ENCODE data around the genes POTEM, POTEG, OR4K1, OR4K17, TTC5 and METTL17.

GRCh38 chr14:18967165-18967557 is at the start of gene POTEM:
POTEM (plus strand) TSS chr14:18967434.
- PRO-cap, result no peak
- RRBS, result no CpG with 5 or more reads among the region's 12 CpGs

DNA sequence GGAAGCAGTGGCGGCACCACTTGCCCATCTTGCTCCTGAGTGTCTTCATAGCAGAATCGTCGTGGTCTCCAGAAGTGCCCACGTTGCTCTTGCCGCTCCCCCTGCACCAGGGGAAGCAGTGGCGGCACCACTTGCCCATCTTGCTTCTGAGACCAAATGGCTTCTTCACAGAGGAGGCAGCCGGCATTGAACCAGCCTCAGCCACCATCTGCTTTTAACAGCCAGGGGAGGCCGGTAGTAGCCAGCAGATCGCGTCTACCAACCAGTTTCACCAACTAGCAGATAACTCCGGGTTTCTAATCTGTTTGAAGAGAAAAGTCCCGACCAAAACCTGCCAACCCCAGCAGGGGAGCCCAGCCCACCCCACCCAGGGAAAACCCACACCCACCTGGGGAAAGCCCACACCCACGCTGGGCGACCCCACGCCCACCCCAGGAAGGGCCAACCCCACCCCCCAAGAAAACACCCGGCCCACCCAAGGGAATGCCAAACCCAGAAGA is at the start of gene POTEG:
Gene POTEG, minus strand, starts transcription at position 260 of the 500 bp plus-strand sequence.
- PRO-cap, result no peak
- RRBS, result no CpG with 5 or more reads among the region's 16 CpGs

GRCh38 chr14:19930577-19931103 is at the start of gene OR4K1:
OR4K1 (plus strand) TSS chr14:19930917.
- PRO-cap, result no peak
- RRBS, result no CpG with 5 or more reads among the region's 4 CpGs

- PRO-cap, result no peak
- RRBS, result no CpG with 5 or more reads among the region's 4 CpGs
Measured at GRCh38 chr14:20110587-20110898, at the start of gene OR4K17. OR4K17 (plus strand) TSS chr14:20110739.

- PRO-cap, result no peak
- RRBS, result no CpG with 5 or more reads among the region's 1 CpG
Measured at GRCh38 chr14:20270707-20270990, 31.6 kb downstream of the OR11H4 start.

GRCh38 chr14:20305318-20306288 is at the start of gene TTC5:
TTC5 (minus strand) TSS chr14:20305951.
- PRO-cap, result bidirectional peak, plus-strand start at chr14:20305513, minus-strand start at chr14:20305299; bidirectional peak, plus-strand start at chr14:20305761, minus-strand start at chr14:20305764; unidirectional peak, minus-strand start at chr14:20305963
- RRBS, result no CpG with 5 or more reads among the region's 28 CpGs

DNA sequence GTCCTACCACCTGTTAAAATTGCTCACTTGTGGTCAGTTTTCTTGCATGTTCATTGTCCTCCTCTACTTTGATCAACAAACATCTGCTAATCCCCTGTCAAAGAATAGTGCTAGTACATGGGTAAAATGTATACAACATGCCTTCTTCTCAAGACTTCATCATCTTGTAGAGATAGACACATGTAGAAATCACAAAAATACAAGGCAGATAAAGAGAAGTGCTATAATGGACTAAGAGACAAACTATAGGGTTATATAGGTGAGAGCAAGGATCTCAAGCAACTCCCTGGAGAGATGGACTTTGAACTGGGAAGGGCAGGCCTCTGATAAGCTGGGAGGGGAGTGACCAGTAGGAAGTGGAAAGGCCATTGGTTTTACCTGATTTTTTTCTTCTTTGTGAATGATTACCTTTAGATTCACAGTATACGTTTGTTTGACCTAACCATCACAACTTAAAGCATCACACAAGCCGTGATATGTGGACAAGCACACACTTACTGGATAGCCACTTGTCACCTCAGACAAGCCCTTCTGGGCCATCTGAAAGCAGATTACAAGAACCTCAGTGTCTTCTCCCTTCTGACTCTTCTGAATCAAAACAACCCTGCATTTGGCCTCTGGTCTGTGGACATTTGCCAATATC is 5.2 kb upstream of the TEP1 start:
- PRO-cap, result no peak
- RRBS, result no CpG with 5 or more reads among the region's 2 CpGs

- PRO-cap, result bidirectional peak, plus-strand start at chr14:20470083, minus-strand start at chr14:20470013; bidirectional peak, plus-strand start at chr14:20470686, minus-strand start at chr14:20470675
- RRBS, result no CpG with 5 or more reads among the region's 14 CpGs
Measured at GRCh38 chr14:20469940-20471044, 1.1 kb downstream of the PNP start.

DNA sequence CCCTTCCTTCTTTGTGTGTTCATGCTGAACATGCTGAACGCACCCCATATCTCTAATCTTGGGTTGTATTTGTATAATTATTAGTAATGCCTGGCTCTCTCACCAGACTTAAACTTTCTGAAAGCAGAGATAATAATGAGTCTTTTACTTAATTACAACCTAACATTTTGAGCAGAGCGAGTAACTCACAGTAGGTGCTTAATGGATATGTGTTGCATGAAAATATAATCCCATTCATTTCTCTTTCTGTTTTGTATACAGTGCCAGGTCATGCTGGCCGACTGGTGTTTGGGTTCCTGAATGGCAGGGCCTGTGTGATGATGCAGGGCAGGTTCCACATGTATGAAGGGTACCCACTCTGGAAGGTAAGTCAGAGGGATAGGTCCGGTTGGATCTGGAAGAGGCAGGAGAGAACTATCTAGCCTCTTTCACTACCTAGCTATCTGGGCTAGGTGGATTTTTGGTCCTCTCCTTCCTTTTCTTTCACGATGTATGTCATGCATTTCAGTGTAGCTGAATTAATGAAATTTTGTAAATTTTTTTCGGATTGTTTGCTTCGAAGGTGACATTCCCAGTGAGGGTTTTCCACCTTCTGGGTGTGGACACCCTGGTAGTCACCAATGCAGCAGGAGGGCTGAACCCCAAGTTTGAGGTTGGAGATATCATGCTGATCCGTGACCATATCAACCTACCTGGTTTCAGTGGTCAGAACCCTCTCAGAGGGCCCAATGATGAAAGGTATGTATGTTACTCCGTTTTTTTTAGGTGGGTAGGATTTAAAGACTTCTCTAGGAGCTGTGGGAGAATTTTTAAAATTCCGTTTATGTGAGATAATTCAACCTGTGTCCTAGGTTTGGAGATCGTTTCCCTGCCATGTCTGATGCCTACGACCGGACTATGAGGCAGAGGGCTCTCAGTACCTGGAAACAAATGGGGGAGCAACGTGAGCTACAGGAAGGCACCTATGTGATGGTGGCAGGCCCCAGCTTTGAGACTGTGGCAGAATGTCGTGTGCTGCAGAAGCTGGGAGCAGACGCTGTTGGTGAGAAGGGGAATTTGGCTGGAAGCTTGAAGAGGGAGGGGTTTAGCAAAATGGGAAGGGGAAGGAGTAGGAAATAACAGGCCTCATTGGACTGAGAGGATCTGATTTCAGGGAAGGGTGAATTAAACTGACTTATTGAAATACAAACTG is 5.4 kb downstream of the PNP start:
- PRO-cap, result no peak
- RRBS, result no CpG with 5 or more reads among the region's 16 CpGs

DNA sequence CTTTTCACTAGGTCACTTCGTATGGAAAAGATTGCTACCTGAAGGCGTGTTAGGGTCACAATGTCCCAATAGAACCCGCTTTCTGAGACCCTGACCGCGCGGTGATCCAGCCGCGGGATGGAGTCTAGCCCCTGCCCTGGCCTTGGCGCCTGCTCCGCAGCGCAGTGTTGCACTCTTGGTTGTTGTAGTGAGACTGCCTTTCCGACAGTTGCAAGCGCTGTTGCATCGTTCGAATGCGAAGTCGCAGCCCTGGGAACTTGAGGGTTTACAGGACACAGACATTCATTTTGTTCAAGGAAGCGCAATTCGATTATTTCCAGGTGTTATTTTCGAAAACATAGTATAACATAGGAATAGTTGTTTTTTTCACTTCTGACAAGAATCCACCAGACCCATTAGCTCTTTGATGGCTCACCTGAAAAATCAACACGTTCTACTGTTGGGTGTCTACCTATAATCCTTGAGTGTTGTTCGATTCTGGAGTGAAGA is 8.1 kb downstream of the OR6S1 start:
- PRO-cap, result no peak
- RRBS, result no CpG with 5 or more reads among the region's 22 CpGs

- PRO-cap, result no peak
- RRBS, result no CpG with 5 or more reads among the region's 7 CpGs
Measured at GRCh38 chr14:20685042-20685485, 704 bp downstream of the RNASE4 start.

DNA sequence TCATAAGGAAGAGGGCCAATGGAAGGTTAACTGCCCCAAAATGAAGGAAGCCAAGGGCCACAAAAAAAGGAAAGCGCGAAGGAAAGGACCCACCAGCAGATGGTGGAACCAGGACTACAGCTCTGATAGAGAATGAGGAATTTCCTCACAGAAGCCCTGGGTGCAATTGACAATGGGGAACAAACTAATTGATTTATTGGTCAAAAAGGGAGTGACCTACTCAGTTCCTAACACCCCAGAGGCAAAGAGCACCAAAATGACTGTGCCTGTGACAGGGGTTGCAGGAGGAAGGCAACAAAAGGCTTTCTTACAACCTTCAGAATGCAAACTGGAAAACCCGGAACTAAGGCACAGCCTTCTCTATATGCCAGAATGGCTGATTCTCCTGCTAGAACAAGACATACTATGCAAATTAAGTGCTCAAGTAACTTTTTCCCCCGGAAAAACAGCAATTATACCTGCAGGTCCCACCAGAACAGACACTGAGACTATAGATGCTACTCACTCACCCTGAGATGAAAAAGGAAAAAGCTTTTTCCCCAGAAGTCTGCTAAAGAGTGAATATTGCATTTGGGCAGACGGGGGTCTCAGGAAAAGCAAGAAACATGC is 9.6 kb upstream of the EDDM3B start:
- PRO-cap, result no peak
- RRBS, result 19% methylated on average over 1 of the region's 5 CpGs

- PRO-cap, result no peak
- RRBS, result no CpG with 5 or more reads among the region's 6 CpGs
Measured at GRCh38 chr14:20798343-20798685, 4.3 kb downstream of the RNASE1 start.

DNA sequence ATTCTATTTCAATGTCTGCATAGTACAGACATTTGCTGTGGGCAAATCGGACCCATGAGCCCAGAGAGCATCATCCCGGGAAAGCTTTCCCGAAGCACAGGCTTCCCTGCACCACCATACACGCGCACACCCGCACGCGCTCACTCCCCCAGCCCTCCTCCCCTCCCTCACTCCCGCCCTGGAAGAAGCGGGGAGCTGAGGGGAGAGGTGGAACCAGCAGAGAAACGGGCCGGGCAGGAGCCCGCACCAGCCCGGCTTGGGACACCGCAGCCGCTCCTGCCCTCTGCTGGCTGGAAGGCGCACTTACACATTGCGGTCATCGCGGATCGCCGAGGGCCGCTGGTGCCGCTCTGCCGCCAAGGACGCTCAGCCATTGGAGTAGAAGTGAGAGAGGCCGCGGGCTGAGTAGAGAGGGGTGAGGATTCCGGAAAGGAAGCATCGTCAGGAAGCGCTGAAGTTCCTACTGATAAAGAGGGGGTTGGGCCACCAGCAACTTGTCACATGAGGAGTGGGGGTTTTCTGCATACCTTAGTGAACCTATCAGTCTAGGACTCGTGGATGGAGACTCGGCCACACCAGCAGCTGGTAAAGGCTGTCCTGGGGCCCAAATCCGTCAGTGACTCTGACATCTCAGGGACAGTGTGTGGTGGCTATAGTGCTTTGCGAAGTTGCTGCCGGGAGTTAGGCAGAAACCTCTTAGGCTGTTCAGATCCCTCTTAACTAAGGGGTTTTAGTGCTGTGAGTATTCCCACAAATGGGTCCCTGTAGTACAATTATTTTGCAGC is 16.2 kb downstream of the RNASE2 start:
- PRO-cap, result bidirectional peak, plus-strand start at position 310 of the sequence, minus-strand start at position 160 of the sequence
- RRBS, result no CpG with 5 or more reads among the region's 36 CpGs

GRCh38 chr14:20989380-20990755 is at the start of gene METTL17:
METTL17 (plus strand) TSS chr14:20989980.
- PRO-cap, result bidirectional peak, plus-strand start at chr14:20989980, minus-strand start at chr14:20989667; bidirectional peak, plus-strand start at chr14:20990381, minus-strand start at chr14:20990354; bidirectional peak, plus-strand start at chr14:20990460, minus-strand start at chr14:20990419
- RRBS, result 4% methylated on average over 1 of the region's 55 CpGs

DNA sequence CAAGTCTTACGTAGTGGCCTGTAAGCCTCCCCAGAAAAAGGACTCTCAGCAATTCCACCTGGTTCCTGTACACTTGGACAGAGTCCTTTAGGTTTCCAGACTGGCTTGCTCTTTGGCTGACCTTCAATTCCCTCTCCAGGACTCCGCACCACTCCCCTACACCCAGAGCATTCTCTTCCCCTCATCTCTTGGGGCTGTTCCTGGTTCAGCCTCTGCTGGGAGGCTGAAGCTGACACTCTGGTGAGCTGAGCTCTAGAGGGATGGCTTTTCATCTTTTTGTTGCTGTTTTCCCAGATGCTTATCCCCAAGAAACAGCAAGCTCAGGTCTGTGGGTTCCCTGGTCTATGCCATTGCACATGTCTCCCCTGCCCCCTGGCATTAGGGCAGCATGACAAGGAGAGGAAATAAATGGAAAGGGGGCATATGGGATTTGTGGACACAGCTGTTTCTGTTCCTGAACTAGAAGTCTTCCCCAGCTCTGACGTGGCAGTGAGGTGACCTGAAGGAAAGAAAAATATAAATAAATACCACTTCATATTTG is 1.3 kb downstream of the RNASE7 start:
- PRO-cap, result no peak
- RRBS, result no CpG with 5 or more reads among the region's 3 CpGs

GRCh38 chr14:21056573-21056907 is 1.1 kb upstream of the RNASE8 start:
- PRO-cap, result no peak
- RRBS, result no CpG with 5 or more reads among the region's 3 CpGs

- PRO-cap, result no peak
- RRBS, result no CpG with 5 or more reads among the region's 3 CpGs
Measured at GRCh38 chr14:21059857-21060310, 2.3 kb downstream of the RNASE8 start.

GRCh38 chr14:21103486-21104451 is 2.9 kb downstream of the TMEM253 start:
- PRO-cap, result bidirectional peak, plus-strand start at chr14:21103801, minus-strand start at chr14:21103701; bidirectional peak, plus-strand start at chr14:21104076, minus-strand start at chr14:21104011; bidirectional peak, plus-strand start at chr14:21104390, minus-strand start at chr14:21104266
- RRBS, result no CpG with 5 or more reads among the region's 70 CpGs

DNA sequence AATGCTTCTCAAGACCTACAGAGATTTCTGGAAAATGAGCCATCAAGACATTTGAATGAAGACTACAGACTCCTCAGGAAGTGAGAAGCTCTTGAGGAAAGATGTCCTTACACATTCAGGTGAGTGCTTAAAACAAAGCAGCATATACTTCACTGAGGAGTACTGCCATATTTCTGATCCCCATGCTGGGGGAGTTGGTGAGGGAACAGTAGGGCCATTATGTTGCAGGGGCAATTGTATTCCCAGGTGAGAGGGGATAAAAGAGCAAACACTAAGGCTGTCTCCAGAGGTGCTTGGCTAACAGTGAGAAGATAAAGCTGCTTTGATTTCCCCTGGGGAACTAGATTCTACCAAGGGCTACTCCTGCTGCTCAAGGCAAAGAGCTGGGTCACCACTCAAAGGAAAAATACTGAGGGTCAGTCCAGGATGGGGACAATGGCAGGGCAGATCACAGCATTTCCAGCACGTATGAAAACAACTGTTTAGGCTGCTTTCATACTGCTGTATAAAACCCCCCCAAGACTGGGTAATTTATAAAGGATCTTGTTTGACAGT is 47.6 kb upstream of the OR5AU1 start:
- PRO-cap, result no peak
- RRBS, result no CpG with 5 or more reads among the region's 1 CpG

Data from MCF 10A (cell line).